T-cell (primary cell): ENCODE data around the gene KBTBD6.

- PRO-cap, 7 experiments: no peak in any of the 7 experiments
These were observed 60.6 kb downstream of the ELF1 start for GRCh38 chr13:40958468-40959044.

DNA sequence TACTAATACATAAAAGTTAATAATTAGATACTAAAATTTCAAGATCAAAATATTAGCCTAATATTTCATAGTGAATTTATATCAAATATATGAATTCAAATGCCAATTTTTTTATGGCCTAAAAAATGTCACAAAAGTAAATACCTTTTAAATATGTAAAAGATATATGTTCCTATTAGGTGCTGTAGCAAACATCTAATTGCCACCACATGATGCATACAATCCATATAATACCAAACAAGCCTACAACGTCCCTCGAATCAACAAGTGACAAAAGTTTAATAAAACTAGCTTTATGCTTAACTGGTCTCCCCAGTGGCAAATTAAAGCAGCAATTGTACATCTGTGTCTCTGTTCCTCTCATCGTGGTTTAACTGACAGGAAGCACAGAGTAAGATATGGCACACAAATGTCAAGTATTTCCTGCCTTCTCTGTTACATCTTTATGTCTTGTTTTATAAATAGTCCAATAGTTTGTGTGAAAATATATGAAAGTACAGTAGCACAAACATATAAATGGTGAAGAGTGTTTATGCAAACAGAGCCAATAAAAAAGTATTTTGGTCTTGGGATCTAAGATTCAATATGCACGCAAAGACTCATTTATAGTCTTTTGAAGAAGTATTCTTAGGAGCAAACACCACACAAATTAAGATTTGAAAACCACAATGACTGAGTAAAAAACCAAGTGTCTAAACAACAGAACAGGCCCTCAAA lies 14.3 kb downstream of the ELF1 start:
- PRO-cap, 7 experiments: peak in 5 of 7 experiments; most common minus-strand start position 372 of the sequence (in 5)

DNA sequence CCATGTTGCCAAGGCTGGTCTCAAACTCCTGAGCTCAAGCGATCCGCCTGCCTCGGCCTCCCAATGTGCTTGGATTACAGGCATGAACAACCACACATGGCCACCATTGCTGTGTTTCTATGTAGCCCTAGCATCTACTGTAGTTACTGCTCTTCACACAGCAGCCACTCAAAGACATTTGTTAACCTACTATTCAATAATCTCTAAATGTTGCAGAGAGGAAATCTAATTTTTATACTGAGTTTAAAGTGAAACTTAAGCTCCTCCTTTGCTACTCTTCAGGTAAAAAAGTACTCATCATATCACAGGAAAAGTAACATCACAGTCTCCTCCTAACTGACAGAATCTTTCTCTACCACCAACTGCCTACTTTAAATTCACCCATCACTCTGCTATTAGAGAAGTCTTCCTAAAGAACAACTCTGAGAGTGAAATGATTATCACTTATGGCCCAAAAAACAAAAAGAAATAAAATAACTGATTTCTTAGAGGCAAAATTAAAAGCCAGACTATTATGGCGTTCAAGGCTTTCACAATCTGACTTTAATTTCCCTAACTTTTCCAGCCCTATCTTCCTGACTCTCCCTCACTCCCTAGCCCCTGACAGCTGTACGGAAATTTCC lies 5.6 kb upstream of the ELF1 start:
- PRO-cap, 7 experiments: no peak in any of the 7 experiments

DNA sequence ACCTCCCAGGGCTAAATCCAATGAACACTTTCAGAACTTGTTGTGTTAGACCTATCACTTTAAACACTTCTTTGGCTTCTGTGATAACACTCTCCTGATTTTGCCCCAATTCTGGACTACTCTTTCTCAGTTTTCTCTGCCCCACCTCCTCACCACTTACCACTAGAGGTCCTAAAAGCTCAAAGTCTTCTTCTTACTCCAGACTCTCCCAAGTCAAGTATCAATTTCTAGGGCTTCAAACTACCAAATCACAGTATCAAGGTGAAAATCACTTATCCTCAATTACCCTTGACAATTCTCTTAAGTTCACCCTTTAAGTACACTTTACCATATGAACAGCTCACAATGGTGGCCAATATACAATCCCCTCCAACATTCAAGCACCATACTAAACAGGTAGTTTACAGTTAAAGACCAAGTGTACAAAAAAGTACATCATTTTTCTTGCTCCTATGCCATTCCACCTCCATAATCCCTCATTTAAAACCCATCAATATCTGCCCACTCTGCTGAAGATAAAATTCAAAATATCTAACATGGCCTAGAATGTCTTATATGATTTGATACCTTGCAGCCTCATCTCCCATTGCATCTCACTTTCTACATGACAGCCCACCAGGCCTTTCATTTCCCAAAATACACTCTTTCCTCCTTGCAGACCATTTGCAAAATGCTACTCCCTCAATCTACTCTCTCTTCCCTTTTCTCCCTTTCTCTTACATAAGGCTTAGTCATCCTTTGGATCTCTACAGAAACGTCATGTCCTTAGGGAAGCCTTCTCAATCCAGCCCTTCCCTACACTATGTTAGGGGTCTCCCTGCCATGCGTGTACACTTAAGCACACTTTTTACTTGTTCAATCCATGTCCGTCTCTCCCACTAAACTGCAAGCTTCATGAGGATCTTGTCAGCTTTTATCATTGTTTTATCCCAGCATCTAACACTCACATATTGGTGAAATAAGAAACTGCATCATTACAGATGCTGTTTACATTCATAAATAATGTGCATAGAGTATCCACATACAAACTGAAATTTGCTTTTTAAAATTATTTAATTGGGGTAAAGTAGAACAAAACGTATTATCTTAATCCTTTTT lies 12.0 kb upstream of the WBP4 start:
- PRO-cap, 7 experiments: no peak in any of the 7 experiments

DNA sequence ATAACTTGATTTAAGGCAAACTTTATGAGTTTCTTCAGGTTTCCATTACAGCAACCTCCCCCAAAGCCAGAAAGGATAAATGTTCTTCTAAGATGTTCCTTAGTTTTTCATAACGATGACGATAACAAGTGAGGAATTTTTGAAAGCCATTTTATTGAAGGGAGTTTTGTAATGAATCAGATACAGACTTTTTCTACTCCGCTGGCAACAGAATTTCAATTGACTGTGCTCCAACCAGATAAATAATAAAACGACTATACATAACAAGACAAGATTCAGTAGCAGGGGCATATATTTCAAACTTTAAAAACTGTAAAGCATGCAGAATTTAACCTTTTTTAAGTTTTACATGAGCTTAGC lies 934 bp downstream of the WBP4 start:
- PRO-cap, 7 experiments: no peak in any of the 7 experiments

GRCh38 chr13:41131992-41133226 lies at the start of gene KBTBD6:
TSS of gene KBTBD6 (minus strand) at chr13:41132802.
- PRO-cap, 7 experiments: peak in 7 of 7 experiments; most common plus-strand start chr13:41132921 (in 2); most common minus-strand start chr13:41132734 (in 5)

DNA sequence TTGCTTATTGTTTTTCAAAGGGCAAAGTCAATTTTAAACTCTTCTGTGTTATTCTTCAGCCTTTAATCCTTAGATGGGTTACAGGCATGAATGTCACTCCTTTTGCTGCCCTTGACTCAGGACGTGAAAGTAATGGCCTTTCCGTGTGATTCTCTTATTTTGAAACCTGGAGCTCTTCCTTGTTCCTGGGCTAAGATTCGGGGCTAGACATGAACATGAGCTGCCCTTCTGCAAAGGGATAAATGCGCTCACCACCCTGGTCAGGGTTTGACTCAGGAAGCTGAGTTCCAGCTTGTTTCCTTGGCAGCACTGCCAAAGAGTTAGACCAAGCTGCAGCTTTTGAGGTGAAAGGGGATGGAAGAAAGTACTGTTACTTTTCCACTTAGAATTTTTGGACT lies 2.0 kb downstream of the RGCC start:
- PRO-cap, 7 experiments: no peak in any of the 7 experiments

DNA sequence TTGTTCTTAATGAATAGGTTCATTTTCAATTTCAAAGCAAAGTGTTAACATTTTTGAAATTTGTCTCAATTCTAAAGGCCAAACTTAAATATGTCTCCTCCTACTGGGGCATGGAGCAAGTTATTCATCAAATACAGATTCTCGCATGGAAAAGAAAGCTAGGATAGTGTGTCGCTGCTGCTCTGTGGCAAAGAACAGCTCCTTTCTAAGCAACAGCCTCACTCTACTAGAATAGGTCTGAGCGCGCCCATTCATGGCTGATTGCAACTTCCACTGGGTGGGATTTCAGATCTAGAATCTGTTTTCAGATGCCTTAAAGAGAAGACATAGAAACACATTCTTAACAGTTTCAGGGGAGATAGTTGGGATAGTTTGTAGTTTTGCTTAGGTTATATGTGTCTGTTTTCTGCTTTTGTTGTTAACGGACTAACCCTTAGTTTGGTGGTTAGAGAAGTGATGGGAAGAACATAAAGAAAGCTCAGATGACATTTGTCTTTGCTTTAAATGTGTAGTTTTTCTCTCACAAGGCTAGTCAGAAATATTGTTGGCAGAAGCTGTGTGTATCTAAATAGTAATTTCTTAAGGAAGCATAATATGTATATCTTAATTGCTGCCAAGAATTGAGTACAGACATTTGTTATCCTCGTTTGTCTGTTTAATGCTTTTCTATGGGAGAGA lies 2.5 kb downstream of the RGCC start:
- PRO-cap, 7 experiments: peak in 2 of 7 experiments; most common plus-strand start position 133 of the sequence (in 1); most common minus-strand start position 225 of the sequence (in 1)

- PRO-cap, 7 experiments: no peak in any of the 7 experiments
These were observed 6.5 kb downstream of the RGCC start for GRCh38 chr13:41463890-41464186.

- PRO-cap, 7 experiments: no peak in any of the 7 experiments
These were observed 90.0 kb downstream of the RGCC start for GRCh38 chr13:41547063-41548012.

DNA sequence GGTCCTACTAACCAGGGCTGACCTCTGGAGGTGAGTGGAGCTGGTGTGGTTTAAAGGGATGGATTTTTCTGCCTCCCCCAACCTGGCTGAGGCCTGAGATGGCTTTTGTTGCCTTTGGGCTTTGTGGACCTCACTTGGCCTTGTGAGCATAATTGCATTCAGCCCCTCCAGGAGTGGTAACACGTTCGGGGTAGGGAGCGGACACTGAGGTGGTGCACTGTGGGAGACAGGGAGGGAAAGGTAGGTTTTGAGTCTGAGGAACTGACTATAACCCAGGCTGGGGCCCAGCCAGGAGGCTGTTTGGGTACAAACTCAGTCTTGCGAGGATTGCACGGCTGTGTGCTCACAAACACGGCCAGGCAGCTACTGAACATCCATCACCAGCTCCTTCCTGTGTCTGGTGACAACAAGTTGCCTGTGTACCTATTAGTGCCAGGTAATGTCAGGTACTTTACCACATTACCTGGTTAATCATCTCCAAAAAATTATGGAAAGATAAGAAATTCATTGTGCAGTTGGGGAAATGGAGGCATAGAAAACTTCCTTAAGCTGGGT lies 97.6 kb downstream of the RGCC start:
- PRO-cap, 7 experiments: no peak in any of the 7 experiments

DNA sequence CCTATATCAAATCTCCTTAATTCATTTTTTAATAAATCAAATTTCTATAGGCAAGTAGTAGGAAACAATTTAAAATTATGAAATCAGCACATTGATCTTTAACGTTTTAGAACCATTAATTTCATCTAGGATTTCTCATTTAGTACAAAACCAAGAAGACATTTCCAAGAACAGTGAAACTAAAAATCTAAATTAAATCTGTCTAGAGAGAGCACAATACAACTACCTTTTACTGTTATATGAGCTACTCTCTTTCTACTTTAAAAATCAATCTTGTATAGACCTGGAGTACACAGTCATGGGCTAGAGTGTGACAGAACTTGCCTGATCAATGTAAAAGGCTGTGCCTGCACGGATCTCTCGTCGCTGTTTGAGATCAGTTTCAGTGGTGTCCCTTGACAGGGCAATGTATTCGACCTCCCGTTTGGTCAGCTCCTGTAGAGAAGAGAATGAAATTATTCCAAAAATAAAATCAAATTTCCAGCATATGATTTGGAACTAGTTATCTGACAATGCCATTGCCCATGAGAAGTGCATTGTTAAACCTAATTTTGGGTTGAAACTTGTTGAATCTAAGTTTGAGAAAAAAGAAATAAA lies 53.5 kb downstream of the VWA8 start:
- PRO-cap, 7 experiments: no peak in any of the 7 experiments

DNA sequence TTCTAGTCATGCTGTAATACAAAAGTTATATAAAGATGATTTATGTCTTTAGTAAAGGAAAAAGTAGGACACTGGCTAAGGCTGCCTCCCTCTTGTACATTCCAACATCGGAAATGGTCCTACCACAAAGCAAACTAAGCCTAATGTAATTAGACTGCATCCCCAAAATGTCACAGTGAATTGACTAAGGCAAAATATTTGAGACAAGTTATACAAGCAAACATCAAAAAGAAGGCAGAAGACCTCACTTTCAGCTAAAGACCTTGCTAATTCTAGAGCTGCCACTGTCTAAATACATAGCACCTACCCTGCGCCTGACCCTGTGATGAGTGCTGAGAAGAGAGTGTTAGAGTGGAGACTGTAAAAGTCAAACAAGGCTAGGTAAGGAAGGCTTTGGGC lies 852 bp upstream of the VWA8 start:
- PRO-cap, 7 experiments: no peak in any of the 7 experiments

DNA sequence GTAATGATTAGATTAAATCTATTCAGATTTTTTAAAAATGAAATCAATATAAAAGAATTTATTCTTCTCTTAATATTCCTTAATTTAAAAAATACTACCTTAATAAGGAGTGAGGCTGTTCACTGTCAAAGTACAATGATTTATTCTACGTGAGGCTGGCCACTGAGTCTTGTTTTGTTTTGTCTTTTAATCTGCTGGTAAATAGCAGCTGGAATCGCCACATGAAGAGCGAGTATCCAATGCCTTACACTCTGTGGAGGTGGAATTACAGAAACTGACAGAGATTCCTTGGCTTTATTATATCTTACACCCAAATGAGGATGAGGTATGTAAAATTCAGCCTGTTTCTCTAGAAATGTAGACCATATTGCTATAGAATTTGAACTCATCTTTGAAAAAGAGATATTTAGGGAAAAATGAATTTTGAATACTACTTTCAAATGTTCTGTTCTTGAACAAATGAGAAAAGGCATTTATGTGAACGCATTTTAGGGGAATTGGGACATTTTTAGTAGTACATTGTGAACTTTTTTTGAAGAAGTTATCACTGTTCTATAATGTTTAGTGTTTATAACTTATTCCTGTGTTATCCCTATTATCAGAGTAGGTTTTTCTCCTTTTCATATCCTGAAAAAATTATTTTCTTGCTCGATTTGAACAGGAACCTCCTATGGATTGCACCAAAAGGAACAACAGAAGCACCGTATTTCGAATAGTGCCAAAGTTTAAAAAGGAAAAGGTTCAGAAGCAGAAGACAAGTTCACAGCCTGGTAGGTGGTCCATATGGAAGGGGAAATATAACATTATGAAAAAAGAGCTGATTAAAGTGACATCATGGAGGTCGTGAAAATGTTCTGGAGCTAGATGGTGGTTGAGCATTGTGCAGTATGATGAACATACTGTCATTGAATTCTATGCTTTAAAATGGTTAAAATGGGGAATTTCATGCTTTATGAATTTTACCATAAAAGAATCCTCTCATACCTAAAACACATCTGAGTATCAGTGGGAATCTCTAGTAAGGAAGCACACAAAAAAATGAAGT lies 52.6 kb upstream of the AKAP11 start:
- PRO-cap, 7 experiments: no peak in any of the 7 experiments

GRCh38 chr13:42271267-42271729 lies 654 bp upstream of the AKAP11 start:
- PRO-cap, 7 experiments: peak in 3 of 7 experiments; most common minus-strand start chr13:42271581 (in 1)

DNA sequence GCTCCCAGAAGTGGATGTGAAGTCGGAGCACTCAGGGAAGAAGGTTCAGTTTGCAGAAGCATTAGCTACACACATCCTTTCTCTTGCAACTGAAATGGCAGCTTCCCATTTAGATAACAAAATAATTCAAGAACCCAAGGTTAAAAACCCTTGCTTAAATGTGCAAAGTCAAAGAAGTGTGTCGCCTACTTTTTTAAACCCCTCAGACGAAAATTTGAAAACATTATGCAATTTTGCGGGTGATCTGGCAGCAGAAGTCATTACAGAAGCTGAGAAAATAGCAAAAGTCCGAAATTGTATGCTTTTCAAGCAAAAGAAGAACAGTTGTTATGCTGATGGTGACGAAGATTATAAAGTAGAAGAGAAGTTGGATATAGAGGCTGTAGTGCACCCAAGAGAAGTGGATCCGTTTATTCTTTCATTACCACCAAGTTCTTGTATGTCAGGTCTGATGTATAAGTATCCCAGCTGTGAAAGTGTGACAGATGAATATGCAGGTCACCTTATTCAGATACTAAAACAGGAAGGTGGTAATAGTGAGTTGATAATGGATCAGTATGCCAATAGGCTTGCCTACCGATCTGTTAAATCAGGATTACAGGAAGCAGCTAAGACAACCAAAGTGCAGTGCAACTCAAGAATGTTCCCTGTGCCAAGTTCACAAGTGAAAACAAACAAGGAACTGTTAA lies 30.5 kb downstream of the AKAP11 start:
- PRO-cap, 7 experiments: no peak in any of the 7 experiments

- PRO-cap, 7 experiments: no peak in any of the 7 experiments
These were observed 105.7 kb downstream of the AKAP11 start for GRCh38 chr13:42377554-42378176.

DNA sequence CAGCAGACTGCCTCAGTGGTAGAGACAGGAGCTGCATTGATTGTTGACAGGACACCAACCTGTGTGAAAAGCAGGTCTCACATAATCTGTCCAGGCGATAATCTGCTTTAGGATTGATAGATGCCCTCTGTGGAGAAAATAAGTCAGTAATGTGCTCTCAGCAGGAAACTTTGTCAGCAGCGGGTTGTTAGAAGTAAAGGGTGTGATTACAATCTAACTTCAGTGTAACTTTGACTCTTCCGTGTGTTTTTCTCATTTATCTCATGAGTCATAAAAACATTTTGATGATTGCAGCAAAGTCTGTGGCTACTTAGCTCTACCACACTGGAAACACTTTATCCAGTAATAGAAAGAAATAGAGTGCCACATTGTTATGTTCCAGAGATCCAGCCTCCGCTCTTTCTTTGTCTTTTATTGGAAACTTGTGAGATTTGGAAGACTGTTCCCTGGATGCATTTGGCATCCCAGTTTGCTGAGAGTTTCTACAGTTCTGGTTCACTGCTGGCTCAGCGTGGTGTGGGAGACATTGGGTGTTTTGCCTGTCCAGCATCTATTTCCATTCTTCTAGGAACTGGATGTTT lies 121.3 kb downstream of the AKAP11 start:
- PRO-cap, 7 experiments: peak in 1 of 7 experiments; most common plus-strand start position 338 of the sequence (in 1); most common minus-strand start position 153 of the sequence (in 1)

DNA sequence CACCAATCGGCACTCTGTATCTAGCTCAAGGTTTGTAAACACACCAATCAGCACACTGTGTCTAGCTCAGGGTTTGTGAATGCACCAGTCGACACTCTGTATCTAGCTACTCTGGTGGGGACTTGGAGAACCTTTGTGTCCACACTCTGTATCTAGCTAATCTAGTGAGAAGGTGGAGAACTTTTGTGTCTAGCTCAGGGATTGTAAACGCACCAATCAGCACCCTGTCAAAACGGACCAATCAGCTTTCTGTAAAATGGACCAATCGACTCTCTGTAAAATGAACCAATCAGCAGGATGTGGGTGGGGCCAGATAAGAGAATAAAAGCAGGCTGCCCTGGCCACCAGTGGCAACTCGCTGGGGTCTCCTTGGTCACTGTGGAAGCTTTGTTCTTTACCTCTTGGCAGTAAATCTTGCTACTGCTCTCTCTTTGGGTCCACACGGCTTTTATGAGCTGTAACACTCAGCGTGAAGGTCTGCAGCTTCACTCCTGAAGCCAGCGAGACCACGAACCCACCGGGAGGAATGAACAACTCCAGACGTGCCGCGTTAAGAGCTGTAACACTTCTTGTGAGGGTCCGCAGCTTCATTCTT lies 13.6 kb upstream of the TNFSF11 start:
- PRO-cap, 7 experiments: no peak in any of the 7 experiments

- PRO-cap, 7 experiments: no peak in any of the 7 experiments
These were observed 94.6 kb downstream of the FAM216B start for GRCh38 chr13:42875808-42876591.